Skin of body (tissue), 2 donors: ENCODE results near the genes TLK1 and DYNC1I2.

DNA sequence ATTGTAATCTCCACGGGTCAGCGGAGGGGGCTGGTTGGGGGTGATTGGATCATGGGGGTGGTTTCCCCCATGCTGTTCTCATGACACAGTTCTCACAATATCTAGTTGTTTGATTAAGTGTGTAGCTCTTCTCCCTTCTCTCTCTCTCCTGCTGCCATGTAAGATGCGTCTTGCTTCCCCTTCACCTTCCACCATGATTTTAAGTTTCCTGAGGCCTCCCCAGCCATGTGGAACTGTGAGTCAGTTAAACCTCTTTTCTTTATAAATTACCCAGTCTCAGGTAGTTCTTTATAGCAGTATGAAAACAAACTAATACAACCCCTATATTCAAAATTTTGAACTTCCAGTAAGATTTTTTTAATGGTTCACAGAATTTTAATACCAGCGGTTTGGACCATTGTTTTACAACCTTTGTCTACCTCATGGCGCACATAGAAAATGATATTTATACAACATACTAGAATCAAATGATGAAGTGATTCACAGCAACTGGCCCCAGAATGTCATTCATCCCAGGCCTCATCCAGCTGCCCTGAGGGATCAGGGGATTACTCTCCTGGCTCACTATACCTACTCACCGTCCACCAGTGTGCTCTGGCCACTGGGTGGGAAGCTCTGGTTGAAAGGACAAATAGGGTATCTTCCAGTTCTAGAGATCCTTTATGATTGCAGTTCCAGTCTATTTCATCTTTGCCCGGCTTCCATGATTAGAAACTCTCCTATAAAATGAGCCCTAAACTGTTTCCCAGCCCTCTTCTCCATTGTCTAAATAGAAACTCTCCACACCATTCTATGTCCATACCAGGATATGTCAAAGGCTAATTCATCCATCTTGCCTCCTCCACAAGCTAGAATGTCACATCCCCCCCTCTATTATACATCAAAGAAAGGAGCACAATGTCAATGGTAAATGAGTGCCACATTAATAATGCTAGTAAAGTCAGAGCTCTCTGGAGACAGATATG, 134.8 kb downstream of the STK39 start:
- RAMPAGE, long total RNA: no peak

GRCh38 chr2:168196664-168197348, 50.6 kb downstream of the STK39 start:
- RAMPAGE, long total RNA: no peak

- RAMPAGE, long total RNA: no peak
Measured at GRCh38 chr2:168234252-168235071, 12.9 kb downstream of the STK39 start.

DNA sequence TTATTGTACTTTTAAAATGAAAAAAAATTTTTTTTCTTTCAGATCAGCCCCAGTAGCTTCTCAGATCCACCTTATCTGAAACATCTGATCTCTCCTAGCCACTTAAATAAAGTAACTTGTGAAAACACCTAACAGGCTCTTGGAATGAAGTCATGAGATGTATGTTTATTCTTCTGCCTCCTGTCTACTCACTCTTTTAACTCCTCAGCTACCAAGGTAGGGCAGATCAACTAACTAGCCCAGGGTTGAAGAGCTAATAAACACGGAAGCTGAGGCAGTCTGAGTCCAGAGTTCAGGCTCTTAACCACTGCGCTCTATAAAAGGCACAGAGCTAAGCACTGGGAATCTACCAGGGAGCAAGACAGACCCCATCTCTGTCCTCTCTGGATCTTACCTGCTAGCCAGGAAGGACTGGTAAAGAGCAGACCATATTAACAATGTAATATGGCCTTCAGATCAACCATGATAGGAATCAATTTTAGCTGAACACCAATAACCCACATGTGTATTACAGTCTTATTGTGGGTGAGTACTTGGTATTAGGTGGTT, 37.2 kb downstream of the CERS6 start:
- RAMPAGE, long total RNA: no peak

GRCh38 chr2:168559054-168559791, 103.2 kb downstream of the CERS6 start:
- RAMPAGE, long total RNA: no peak

DNA sequence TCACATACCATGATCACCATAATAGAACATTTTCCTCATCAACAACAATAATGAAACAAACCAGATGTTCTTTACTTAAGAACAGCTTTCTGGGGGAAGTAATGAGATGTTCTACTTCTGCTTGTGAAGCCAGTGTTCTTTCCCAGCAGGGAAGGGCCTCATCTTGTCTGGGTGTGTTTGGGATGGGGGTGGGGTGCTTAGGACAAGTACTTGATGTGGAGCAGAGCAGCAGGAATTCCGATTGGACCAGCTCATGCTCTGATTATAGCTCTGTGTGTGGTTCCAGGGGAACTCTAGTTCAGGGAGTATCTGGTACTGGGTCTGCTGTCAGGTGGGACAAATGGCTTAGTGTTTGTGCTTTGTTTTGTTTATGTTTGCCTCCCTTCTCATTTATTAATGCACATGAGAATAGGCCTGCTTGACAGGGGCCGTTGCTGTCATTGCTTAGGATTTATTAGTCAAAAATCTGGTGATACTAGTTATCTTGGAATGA, 162.9 kb upstream of the NOSTRIN start:
- RAMPAGE, long total RNA: no peak

DNA sequence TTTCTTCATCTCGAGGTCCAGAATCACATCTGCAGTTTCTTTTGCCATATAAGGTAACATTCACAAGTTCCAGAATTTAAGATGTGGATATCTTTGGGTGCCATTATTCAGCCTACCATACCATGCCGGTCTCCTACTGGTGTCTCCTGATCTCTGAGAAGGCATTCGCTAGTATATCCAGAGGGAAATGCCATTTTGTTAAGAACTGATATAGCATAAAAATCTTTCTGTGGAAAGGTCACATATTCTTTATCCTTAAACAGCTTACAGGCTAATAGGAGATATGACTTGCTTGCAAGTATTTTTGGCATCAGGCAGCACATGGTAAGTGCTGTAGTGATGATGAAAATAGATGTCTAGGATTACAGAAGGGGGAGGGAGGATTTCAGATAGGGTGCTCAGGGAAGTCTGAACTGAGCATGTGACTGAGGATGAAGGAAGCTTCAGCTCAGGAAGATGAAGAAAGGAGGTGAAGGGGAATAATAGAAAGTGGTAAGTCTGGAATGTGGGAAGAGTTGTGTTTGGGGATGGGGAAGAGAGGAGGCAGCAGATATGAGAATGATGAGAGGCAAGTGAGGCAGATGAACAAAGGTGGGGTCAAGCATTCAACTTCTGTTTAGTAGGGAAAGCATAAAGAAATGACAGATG, 158.5 kb upstream of the NOSTRIN start:
- RAMPAGE, long total RNA: no peak

DNA sequence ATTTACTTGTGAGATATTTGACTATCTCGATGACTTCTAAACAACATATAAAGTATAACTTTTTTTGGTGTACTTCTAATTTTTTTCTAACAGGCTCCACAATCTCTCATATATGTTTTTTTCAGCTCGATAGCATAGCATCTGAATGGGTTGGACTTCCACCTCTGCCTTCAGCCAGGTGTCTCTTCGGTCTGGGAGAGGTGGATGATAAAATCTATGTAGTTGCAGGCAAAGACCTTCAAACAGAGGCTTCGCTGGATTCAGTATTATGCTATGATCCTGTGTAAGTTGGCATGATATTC, 4.9 kb downstream of the KLHL41 start:
- RAMPAGE, long total RNA: no peak

GRCh38 chr2:169683584-169684127, 10.5 kb downstream of the CFAP210 start:
- RAMPAGE, long total RNA: no peak

- RAMPAGE, long total RNA: no peak
Measured at GRCh38 chr2:170008757-170009450, 169.0 kb upstream of the MYO3B start.

DNA sequence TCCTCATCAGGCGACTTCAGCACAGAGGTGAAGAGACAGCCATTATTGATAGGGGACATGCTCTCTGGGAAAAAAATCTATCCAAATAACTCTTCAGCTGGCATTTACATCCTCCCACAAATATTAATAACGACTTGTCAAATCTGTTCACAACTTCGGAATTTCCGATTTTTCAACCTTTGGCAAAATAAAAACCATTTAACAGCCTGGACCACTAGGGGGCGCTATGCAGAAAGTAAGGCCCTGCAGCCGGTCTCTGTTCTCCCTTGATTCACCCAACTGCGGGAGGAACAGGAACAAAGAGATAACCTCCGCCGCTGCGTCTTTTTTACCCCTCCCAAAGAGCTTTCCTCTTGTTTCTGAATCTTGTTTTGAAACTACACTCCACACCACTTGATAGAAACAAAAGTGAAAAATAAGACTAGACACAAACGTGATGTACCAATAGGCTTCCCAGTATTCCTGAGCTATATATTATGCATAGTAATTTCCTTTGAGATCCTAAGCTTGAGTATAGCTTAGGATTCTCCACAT, 231.1 kb downstream of the MYO3B start:
- RAMPAGE, long total RNA: no peak

GRCh38 chr2:170505758-170506404, 209.3 kb upstream of the SP5 start:
- RAMPAGE, long total RNA: no peak

DNA sequence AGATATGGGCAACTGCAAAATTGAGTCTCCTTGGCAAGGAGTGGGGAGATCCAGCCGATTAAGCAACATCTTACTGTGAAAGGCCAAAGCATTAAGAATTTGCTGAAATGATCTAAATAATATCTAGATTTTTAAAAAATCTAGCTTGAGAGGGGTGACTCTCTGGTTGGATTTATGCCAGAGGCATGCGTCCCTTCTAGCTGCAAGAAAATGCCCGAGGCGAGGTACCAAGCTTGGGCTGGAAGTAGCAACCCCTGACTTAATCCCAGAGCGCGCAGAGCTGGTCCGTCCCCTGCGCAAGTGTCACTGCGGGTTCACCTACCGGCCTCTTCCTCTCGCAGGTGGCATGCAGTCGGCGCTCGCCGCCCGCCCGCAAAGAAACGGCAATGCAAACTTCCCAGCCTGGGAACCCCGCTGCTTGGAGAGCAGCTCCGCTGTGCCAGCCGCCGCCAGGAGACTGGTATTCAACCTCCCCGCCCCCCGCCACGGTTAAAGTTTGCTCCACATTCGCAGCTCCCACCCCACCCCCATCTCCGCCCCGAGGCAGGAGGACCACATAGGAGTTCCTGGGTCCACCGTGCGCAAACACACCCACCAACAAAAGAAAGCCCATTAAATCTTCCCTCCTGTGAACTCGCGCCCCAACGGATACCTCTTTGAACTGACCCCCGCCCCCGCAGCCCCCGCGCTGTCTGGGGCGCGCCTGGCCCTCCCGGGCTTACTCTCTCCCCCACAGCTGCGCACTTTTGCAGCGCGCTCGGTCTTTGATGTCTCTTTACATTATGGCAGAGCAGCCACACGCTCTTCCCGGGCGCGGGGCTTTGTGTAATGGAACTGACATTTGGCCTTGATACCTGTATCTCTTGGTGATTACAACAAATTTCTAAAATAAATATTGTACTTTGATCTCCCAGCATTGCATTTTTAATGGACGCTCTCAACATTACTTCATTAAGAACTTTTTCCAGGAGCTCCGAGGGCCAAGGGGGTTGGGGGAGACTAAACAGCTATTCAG, 3.3 kb upstream of the SP5 start:
- RAMPAGE, long total RNA: no peak

- RAMPAGE, long total RNA: no peak
Measured at GRCh38 chr2:170714976-170715085, 306 bp upstream of the SP5 start.

GRCh38 chr2:170770614-170771816, 837 bp downstream of the ERICH2 start:
- RAMPAGE, long total RNA: no peak

GRCh38 chr2:171000868-171001493, 71.9 kb downstream of the GORASP2 start:
- RAMPAGE, long total RNA: no peak

DNA sequence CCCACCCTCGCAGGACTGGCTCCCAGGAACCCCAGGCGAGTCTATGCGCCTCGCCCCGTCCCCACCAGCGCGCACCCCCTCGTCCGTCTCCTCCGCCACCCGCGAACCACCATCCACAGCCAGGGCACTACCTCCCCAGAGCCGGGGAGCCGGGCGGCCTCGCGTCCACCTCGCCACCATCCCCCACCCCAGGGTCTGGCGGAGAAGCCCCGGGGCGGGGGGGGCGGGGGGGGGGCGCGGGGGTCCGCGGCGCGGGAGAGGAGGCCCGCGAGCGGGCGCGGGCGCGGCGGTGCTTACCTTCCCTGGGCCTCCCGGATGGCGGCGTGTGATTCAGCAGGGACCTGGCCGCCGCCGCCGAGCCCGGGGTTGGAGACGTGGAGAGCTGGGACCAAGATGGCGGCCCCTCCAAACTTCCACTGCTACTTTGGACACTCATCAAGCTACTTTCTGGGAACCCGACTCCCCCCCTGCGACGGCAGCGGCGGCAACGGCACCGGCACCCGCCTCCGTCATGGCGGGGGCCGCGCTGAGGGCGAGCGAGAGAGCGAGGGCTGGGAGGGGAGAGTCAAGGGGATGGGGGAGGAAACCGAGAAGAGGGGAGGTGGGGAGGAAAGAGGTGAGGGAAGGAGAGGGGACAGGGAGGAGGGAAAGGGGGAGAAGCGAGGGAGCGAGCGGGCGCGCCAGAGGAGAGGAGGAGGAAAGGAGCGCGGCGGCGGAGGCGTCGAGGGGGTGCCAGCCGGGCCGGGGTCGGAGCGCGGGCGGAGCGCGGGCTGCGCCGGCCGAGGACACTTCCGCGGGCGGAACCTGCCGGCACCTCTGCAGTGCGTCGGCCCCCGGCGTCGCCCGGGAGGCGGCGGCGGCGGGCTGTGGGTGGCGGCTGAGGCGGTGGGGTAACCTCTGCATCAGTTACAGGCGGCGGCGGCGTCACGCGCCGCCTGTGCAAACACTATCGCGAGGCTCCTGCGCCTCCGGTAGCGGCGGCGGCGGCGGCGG, at the start of gene TLK1:
Gene TLK1 (minus strand): TSS at position 901 of the 993 bp plus-strand sequence.
- RAMPAGE, long total RNA: no peak

- RAMPAGE, long total RNA: no peak
Measured at GRCh38 chr2:171534819-171535404, 12.6 kb downstream of the CYBRD1 start.

- RAMPAGE, long total RNA: no peak
Measured at GRCh38 chr2:171687105-171687595, at the start of gene DYNC1I2. DYNC1I2 (plus strand) TSS chr2:171687469.

GRCh38 chr2:171864397-171864853, 29.6 kb downstream of the SLC25A12 start:
- RAMPAGE, long total RNA: no peak